Pulmonary artery (tissue), 1 donor: ENCODE results near the gene RGS6.

DNA sequence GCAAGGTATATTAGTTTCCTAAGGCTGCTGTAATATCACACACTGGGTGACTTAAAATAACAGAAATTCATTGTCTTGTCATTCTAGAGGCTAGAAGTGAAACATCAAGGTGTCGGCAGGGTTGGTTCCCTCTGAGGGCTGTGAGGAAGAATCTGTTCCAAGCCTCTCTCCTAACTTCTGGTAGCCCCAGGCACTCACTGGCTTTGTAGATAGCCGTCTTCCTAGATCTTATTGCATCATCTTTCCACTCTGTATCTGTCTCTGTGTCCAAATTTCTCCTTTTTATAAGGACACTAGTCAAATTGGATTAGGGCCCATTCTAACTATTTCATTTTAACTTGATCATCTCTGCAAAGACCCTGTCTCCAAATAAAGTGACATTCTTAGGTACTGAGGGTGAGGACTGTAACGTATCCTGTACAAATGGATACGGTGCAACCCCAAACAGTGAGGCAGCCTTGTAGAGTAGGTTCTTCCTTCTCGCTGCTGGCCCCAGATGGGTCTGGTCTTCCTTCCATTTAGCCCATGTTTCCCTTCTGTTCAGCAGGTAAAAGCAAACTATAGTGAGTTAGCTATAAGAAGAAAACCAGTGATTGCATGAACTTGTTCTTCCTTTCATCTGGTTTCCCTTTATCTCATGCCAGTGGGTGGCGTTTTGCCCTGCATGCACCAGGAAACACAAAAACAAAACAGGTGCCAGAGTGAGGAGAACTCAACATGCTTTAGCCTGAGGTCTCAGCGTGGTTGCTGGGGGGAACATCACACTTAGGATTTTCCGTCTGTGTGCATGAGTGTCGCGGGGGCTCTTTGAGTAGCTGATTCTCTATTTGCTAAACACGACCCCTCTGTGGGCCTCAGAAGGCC is 19.5 kb downstream of the TTC9 start:
- PRO-cap: no peak

DNA sequence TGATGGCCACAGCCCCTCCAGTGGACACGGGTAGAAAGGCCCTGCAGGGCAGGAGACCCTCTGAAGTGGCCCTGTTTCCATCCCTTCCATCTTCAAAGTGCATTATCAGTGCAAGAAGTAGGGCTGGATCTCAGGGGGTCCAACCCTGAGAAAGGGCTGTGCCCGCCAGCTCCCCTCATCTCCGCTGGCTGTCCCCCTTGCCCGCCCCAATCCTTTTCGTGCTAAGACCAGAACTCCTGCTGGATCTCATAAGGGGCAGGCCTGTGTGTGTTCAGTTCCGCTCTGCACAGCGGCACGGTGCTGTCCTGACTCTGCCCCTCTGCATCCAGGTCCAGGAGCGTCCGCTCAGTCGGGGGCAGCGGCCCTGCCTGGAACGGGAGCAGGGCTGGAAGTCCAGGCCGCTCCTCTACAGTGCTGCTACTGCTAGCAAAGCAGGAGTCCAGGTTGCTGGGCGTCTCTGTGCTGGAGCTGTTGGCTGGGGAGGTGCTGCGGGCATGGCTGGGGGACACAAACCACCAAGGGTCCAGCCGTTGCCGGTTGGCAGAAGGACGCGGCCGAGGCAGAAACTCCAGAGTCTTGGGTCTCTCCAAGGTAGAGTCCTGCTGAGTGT is 79.0 kb downstream of the MAP3K9 start:
- PRO-cap: no peak

- PRO-cap: no peak
Observed at GRCh38 chr14:70753363-70754017, 55.8 kb downstream of the MAP3K9 start.

DNA sequence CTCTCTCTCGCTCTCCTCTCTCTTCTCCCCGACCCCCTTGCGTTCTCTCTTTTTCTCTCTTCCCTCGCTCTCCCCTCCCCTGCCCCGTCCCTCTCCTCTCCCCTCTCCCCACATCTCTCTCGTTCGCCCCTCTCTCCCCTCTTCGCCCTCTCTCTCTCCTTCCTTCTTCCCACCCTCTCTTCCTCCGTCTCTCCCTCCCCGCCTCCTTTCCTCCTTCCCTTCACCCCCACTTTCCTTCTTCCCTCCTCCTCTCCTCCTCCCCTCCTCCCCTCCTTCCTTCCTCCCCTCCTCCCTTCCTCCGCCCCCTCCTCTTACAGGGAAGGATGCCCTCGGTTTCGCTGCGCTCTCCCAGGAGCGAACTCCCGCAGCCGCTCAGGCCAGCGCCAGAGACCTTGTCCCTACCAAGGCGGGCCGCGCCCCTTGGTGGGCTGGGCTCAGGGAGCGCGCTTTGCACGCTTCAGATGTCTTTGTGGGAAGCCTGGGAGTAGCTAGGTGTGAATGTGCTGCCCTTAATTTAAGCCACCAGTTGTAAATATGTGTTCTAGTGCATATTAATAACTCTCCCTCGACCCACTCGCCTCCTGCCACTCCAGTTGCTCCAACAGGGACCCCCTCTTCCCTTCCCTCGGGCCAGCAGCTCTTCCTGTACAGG is 13.3 kb upstream of the MAP3K9 start:
- PRO-cap: unidirectional peak, minus-strand start at position 207 of the sequence

GRCh38 chr14:70934680-70935406 is 27.6 kb downstream of the PCNX1 start:
- PRO-cap: no peak

- PRO-cap: no peak
Observed at GRCh38 chr14:70976745-70977327, 69.6 kb downstream of the PCNX1 start.

- PRO-cap: no peak
Observed at GRCh38 chr14:71103340-71103631, 196.0 kb downstream of the PCNX1 start.

GRCh38 chr14:71346129-71346809 is 26.0 kb downstream of the SIPA1L1 start:
- PRO-cap: no peak

DNA sequence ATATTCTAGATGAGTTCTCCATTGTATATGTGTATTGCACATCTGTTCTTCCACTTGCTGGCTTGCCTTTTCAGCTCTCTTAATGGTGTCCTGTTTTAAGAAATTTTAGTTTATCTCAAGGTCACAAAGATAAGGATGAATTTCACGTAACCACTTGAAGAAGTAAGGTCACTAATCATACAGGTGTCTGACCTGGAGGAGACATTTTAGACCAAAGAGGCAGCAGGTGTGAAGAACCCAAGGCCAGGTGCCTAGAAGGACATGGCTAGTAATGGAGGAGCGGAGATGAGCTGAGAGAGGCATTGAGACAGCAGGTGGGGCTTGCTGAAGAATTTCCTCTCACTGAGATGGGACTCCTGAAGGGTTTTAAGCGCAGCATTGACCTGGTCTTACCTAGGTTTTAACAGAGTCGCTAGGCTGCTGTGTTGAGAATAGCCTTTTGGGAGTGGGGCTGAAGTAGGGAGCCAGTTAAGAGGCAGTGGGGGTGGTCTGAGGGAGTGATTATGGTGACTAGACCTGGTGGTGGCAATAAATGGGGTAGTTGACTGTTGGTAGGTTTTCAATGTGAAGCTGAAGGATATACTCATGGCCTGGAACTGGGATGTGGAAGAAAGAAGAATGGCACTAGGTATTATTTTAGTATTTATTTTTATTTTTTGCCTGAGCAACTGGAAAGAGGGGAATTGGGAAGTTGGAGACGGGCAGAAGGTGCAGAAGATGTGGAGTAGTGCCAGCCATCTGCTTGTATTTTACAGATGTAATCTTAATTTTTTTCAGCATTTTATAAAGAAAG is 33.1 kb downstream of the SIPA1L1 start:
- PRO-cap: no peak

DNA sequence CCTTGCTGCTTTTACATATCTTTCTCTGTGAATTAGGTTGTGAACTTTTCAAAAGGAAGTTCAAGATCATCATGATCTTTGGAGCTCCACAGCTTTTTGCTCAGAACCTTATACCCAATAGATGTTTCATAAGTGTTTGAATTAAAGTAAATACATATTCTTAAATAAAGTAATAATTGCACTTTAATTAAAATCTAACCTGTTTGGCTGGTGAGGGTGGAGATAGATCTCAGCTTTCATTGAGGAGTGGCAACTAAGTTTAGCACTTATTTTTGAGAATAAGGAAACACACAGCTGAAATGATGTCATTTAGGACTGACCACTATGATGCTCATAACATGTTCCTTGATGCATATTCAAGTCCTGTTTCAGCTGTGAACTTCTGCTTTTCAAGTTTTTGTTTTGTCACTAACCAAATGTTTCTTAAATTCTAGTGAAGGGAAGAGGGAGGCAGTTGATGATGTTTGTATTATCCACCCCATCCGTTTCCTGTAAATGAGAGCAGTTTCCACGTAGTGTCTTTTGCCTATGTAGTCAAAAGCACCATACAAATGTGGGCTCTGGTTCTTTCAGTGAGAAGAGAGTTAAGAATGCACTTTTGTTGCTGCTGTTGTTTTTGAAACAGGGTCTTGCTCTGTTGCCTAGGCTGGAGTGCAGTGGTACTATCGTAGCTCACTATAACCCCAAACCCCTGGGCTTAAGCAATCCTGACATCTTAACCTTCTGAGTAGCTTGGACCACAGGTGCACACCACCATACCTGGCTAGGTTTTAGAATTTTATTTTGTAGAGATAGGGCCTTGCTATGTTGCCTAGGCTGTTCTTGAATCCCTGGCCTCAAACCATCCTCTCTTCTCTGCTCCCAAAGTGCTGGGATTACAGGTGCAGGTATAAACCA is 78.8 kb downstream of the SIPA1L1 start:
- PRO-cap: no peak

- PRO-cap: no peak
Observed at GRCh38 chr14:71555530-71556093, 235.3 kb downstream of the SIPA1L1 start.

- PRO-cap: no peak
Observed at GRCh38 chr14:71584165-71584918, 264.1 kb downstream of the SIPA1L1 start.

DNA sequence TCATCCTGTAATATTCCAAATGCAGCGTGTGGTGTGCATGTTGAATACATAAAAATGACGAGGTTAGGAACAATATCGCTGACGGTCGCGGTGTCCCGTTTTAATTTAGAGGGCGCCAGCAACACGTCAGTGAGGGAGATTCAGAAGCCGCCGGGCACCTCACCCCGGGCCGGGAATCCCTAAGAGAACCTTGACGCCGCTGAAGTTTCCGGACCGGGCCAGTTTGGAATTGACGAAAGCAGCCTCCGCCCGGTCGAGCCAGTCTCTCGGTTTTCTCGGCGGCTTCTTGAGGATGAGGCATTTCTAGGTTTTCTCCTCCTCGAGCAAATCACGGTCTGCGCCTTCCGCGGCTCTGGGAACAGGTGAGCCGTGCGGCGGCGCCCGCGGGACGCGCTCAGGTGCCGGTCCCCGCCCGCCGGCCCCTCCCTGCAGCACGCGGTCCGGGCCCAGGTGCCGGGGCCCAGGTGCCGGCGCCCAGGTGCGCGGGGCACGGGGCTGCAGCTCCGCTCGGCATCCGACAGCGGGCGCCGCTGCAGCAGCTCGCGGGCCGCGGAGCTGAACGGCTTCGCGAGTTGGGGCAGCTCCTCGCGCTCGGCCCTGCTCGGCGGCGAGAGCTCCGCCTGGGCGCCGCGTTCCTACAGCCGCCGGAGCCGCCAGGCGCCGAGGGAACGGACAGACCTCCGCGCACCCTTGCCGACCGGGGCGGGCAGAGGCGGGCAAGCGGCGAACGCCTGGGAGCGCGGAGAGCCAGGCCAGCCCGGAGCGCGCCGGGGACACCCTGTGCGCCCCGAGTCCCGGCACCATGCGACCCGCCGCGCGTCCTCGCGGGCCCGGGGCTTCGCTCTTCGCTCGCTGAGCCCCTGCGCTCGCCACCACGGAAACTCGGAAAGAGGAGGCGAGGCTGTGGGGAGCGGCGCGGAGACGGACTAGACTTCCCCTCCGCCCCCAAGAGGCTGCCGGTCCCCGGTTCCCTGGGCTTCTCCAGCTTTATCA is at the start of gene RGS6:
Gene RGS6, plus strand, starts transcription at position 558 of the 993 bp plus-strand sequence.
- PRO-cap: bidirectional peak, plus-strand start at position 221 of the sequence, minus-strand start at position 158 of the sequence

DNA sequence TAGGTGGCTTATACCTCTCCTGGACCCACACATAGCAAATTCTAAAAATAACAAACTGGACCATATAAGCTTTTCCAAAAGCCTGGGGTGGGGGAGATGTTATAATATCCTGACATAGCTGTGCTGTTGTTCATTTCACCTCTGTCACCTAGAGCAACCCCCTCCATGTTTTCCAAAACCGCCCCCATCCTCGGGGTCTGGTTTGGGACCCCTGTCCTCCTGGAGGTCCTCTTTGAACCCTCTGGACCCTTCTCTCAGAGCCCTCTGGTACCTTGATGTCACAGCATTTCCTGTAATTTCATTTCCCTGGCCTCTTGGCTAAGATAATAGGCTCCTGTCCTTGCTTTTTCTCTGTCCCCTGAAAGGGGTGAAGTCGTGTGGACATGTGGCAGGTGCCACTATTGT is 165.8 kb downstream of the RGS6 start:
- PRO-cap: no peak

DNA sequence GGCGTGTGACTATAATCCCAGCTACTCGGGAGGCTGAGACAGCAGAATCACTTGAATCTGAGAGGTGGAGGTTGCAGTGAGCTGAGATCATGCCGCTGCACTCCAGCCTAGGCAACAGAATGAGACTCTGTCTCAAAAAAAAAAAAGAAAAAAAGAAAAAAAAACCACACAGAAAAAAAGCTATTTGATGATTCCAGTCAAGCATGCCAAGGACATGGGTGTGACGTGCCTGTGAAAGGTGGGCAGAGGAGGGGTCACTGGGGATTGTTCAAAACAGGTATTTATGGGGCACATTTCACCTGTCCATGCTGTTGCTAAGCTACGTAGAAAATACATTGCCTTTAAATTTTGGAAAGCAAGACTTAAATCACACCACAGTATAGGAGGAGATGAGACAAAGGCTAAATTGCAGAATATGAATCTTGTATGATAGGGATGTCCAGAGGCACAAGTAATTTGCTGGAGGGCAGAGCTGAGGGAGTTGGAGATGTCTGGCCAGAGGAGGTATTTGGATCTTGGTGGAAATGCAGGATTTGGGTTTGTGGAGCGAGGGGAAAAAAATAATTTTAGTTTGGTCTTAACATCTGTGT is 416.1 kb downstream of the DPF3 start:
- PRO-cap: no peak

GRCh38 chr14:72619166-72619628 is 274.7 kb downstream of the DPF3 start:
- PRO-cap: no peak

DNA sequence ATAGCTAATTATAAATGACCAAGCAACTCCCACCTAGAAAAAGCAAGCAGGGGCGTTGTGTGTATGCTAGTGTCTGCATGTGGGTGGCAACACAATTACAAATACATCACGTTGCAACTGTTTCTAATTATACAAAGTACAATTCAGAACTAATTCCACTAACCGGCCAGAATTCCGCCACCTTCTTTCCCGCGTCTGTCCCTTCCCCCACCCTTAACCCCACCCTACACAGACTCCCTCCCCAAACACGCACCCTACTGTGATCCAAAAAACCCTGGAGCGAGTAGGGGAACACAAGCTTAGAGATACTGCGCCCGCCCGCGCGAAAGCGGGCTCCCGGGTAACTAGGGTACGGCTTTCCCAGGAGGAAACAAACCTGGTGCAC is 2.1 kb downstream of the DPF3 start:
- PRO-cap: no peak

GRCh38 chr14:73112356-73112720 is 24.0 kb upstream of the PSEN1 start:
- PRO-cap: no peak

DNA sequence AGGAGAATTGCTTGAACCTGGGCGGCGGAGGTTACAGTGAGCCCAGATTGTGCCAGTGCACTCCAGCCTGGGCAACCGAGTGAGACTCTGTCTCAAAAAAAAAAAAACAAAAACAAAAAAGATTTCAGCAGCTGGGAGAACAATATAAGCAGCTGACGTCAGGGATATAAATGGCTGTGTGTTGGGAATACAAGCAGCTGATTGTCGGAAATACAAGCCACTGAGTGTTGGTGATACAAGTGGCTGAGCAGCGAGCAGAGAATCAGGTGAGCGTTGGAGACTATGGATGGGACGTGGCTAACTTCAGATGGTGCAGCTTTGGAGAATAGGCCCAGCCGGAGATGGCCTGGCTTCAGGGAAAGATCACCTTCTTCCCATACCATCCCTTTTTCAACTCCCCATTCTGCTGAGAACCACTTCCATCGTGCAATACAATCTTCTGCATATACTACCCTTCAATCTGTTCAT is 32.0 kb downstream of the PSEN1 start:
- PRO-cap: no peak

GRCh38 chr14:73235375-73235912 is 1.9 kb upstream of the PAPLN start:
- PRO-cap: no peak